Omental fat pad (tissue), 4 donors: ENCODE measurements around the genes CIC, CEACAM1, PSG11, ETHE1 and ZNF575.

- PRO-cap: no peak
- RAMPAGE, long total RNA, 4 experiments: no peak in any of the 4 experiments
These were observed 5.0 kb downstream of the ZNF526 start for GRCh38 chr19:42224806-42225723.

- PRO-cap: unidirectional peak, plus-strand start at chr19:42268551
- RAMPAGE, long total RNA, 4 experiments: start-site peak on the plus strand in 2 of 4 experiments, at chr19:42268530-42269312 at its widest, 17 to 34 reads per replicate
These were observed at the start of gene CIC for GRCh38 chr19:42268393-42269372. TSS of gene CIC (plus strand) at chr19:42269252.

GRCh38 chr19:42275186-42275541, 6.1 kb downstream of the CIC start:
- PRO-cap: no peak
- RAMPAGE, long total RNA, 4 experiments: no peak in any of the 4 experiments

GRCh38 chr19:42326016-42326643, 695 bp downstream of the MEGF8 start:
- PRO-cap: no peak
- RAMPAGE, long total RNA, 4 experiments: no peak in any of the 4 experiments

- PRO-cap: no peak
- RAMPAGE, long total RNA, 4 experiments: no peak in any of the 4 experiments
These were observed 6.1 kb downstream of the LIPE start for GRCh38 chr19:42421048-42421533.

GRCh38 chr19:42528141-42529124, at the start of gene CEACAM1:
TSS of gene CEACAM1 (minus strand) at chr19:42528481.
- PRO-cap: no peak
- RAMPAGE, long total RNA, 4 experiments: start-site peak on the minus strand in 4 of 4 experiments, at chr19:42528447-42528482 at its widest, 77 to 698 reads per replicate

DNA sequence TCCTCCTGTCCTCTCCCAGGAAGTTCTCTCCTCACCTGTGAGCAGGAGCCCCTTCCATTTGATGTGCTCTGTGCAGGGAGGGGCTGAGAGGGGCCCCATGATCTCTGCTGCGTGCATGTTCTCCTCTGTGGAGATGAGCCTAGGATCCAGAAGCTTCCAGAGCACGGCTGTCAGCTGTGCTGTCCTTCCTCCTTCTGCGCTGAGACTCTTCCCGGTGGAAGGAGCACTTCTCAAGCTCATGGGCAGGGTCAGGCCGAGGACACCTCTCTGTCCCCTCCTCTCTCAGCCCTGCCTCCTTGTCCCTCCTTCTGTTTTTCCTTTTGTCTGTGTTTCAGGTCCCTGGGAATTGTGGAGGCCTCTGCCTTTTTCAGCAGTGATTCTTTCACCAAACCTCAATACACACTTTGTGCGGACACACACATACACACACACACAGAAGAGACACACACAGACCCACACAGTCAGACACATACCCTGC, at the start of gene PSG11:
TSS of gene PSG11 (minus strand) at position 196 of the 478 bp plus-strand sequence.
- PRO-cap: no peak
- RAMPAGE, long total RNA, 4 experiments: no peak in any of the 4 experiments

DNA sequence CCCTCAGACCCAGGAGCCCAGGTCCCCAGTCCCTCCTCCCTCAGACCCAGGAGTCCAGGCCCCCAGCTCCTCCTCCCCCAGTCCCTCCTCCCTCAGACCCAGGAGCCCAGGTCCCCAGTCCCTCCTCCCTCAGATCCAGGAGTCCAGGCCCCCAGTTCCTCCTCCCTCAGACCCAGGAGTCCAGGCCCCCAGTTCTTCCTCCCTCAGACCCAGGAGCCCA, 2.7 kb upstream of the PHLDB3 start:
- PRO-cap: no peak
- RAMPAGE, long total RNA, 4 experiments: no peak in any of the 4 experiments

- PRO-cap: no peak
- RAMPAGE, long total RNA, 4 experiments: no peak in any of the 4 experiments
These were observed 1.6 kb downstream of the ETHE1 start for GRCh38 chr19:43525241-43525893.

- PRO-cap: bidirectional peak, plus-strand start at chr19:43527308, minus-strand start at chr19:43527201
- RAMPAGE, long total RNA, 4 experiments: start-site peak on the plus strand in 1 of 4 experiments, at chr19:43527310-43527369 at its widest, 7 reads per replicate; start-site peak on the minus strand in 3 of 4 experiments, at chr19:43527186-43527230 at its widest, 24 to 124 reads per replicate
These were observed at the start of gene ETHE1 for GRCh38 chr19:43526865-43527703. TSS of gene ETHE1 (minus strand) at chr19:43527201.

DNA sequence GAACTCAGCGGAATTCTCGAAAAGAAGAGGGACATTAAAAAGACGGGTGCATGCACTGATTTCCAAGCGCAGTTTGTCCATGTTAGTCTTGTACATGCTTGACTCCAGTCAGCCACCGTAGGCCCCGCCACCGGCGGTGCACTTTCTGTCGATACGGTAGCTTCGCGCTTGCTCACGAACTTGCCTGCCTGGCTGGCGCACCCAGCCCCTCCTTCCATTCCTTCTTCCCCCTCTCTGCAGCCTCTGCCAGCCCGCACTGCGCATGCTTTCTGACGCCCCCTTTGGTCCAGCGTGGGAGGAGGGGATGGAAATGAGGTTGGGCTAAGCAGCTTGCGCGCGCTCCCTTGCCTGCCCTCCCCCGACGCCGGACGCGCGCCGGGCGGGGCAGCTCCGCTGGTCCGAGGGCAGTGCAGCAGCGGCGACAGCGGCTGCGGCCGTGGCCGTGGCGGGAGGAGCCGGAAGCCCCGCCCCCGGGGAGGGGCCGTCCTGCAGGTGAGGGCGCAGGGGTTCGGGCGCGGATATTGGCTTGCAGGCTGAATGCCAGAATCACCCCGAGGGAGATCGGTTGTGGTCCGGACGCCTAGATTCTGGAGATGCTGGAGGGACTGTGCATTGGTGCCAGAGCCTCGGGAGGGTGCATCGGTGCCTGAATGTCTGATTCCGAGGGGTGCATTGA, at the start of gene ZNF575:
TSS of gene ZNF575 (plus strand) at position 159 of the 676 bp plus-strand sequence.
- PRO-cap: no peak
- RAMPAGE, long total RNA, 4 experiments: no peak in any of the 4 experiments

DNA sequence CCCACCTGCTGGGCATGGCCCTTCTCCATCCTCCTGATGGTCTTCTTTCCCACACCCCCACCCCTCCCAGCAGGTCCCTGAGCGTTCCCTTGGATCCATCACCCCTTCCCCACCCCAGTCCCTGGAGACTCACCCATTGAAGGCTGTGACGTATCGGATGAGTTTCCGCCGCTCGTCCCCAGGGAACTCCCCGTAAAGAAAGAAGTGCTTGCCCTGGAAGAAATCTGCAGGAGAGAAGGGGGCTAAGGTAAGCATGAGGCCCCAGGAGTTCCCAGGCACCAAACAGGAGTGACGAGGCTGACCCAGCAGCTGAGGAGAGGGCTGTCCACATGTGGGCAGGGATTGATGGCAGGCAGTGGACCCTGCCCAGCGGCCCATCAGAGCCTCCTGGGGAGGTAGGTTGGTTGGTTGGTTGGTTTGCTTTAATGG, 11.0 kb downstream of the ZNF575 start:
- PRO-cap: no peak
- RAMPAGE, long total RNA, 4 experiments: no peak in any of the 4 experiments

DNA sequence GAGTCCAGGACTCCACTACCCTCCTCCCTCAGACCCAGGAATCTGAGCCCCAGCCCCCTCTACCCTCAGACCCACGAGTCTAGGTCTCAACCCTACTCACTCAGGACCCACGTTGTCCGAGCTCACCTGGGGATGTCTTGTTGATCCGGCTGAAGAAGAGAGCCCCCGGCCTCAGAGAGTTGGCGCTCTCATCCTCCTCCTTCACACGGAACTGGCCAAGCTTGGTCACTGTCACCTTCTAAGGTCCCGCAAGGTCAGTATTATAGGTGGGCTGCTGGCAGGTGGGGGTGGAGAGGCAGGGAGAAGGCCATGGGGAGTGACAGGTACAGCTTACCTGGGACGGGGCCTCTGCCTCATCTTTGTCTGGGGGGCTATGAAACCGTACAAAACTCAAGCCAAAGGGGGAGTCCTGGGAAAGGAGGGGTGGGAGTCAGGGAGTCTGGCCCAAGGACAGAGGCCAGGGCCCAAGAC, 20.3 kb downstream of the ZNF575 start:
- PRO-cap: no peak
- RAMPAGE, long total RNA, 4 experiments: no peak in any of the 4 experiments

DNA sequence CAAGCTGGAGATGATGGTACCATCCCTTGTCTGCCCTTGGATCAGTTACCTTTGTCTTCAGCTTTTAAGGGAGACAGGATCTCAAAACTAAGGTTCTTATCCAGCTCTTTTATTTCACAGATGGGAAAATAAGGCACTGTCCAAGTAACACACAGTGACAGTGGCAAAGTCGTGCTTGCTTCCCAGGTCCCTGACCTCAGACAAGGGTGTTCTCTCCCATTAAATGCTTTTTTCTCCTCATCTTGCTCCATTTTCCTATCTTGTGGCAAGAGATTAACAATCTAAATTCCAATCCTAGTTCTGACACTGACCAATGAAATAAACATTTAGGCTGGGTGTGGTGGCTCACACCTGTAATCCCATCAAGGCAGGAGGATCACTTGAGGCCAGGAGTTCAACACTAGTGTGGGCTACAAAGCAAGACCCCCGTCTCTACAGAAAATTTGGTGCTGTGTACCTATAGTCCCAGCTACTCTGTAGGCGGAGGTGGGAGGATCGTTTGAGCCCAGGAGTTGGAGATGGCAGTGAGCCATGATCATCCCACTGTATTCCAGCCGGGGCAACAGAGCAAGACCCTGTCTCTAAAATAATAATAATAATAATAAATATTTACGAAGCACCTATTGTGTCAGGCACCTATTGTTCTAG, 6.8 kb downstream of the IRGQ start:
- PRO-cap: no peak
- RAMPAGE, long total RNA, 4 experiments: no peak in any of the 4 experiments

DNA sequence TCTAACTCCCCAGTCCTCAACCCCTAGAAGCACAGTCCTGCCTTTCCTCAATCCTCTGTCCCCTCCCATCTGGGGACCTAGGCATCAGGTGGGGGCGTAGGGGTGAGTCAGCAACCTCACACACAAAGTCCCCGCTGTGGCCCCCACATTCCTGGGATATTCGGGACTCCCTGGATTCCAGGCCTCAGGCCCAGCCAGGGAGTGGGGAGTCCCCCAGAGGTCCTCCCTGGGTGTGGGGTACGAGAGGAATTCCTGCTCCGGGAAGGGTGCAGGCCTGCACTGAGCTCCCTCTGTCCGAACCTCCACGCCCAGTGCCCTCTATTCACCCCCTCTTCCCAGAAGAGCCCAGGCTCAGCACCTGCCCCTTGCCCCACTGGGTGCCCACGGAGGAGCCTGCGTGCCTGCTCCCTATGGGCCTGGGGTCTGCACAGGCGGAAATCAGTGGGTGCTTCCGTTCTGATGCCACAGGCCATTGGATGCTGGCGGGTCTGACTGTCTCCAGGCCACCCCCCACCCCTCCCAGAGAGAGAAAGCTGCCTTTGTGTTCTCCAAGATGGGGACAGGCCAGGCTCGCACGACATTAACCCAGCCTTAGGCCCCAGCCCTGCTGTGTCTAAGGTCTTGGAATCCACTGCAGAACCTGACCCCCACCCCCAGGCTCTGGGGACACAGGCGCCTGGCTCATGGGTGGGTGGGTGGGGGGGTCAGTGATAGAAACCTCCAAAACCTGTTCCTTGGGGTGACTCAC, 3.4 kb downstream of the CADM4 start:
- PRO-cap: no peak
- RAMPAGE, long total RNA, 4 experiments: no peak in any of the 4 experiments

GRCh38 chr19:43652666-43653327, 13.1 kb upstream of the CADM4 start:
- PRO-cap: no peak
- RAMPAGE, long total RNA, 4 experiments: no peak in any of the 4 experiments

GRCh38 chr19:43675042-43676031, 5.4 kb upstream of the PLAUR start:
- PRO-cap: no peak
- RAMPAGE, long total RNA, 4 experiments: no peak in any of the 4 experiments

DNA sequence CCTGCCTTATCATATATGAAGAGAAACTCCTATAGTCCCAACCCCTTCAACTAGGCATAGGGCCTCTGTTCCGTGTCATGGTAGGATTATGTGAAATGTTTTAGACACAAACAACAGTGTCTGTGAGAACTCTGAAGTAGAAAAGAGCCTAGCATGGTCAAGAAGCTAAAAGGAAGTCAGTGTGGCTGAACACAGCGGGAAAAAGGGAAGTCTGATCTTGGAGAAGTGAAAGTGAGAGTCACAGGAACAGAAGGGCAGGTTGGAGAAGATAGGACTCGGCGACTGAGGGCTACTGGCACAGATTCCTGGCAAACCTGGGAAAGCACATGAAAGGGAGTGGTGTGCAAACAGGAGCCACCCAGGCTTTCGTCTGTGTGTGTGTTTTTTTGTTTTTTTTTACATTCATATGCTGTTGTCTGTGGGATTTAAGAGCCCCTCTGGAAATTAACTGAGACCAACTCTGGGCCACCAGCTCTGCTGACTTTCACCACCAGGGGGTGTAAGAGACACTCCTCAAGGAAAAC, 9.7 kb downstream of the SMG9 start:
- PRO-cap: no peak
- RAMPAGE, long total RNA, 4 experiments: no peak in any of the 4 experiments

GRCh38 chr19:43754136-43754821, 483 bp downstream of the SMG9 start:
- PRO-cap: no peak
- RAMPAGE, long total RNA, 4 experiments: no peak in any of the 4 experiments

- PRO-cap: no peak
- RAMPAGE, long total RNA, 4 experiments: no peak in any of the 4 experiments
These were observed 1.4 kb upstream of the SMG9 start for GRCh38 chr19:43756175-43756508.